Pericardium fibroblast (primary cell): ENCODE measurements around the genes GABRG1 and COMMD8.

DNA sequence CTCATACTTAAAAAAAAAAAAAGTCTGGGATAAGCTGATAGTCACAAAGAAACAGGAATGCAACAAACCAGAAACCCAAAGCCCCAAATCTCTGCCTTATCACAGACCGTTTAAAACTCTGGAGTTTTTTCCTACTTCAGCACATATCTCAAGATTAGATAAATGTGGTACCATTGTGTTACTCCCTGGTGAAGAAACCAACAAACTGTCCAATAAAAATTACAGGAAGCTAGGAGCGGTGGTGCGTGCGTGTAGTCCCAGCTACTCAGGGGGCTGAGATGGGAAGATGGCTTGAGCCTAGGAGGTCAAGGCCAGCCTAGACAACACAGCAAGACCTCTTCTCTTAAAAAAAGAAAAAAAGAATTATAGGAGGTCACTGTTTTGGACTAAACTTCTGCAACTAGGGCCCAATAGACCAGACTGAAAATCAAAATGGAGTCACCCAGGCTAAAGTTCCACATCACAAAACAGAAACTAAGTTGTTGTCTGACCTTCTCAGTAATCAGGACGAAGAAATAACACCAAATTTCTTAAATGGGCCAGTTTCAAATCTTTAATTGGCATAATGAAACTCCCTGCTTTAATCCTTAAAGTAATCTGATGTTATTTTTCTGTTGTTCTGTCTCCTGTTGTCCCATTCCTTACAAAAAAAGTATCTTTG is 51.9 kb downstream of the RBM47 start:
- RAMPAGE, long total RNA: no peak

DNA sequence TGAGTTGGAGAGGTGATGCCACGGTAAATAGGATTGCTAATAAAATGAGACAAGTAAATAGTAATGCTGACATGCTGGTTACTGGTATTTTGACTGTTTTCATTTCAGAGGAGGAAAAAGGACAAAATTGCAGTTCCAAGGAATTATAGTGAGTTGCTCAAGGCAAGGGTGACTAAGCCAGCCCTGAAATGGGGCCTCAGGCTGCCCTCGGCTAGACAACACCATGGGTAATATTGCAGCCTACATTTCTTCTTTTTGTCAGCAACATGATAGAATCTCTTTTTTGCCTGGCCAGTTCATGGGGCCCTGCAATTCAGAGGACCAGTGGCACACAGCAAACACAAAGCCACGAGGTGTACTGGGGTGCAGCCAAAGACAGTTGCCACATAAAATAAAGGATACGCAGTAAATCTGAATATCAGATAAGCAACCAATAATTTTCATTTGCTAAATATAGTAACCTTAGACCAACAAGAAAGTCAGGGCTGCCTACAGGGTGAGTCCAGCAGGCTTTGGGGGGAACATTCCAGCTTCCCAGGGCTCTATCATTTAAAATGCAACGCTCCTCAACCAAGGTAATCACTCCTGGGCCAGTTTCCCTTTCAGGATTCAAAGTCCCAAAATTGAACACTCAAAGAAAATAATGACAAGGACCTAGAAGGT is 41.8 kb downstream of the RBM47 start:
- RAMPAGE, long total RNA: no peak

- RAMPAGE, long total RNA: no peak
Measured at GRCh38 chr4:40744144-40744838, 5.5 kb upstream of the NSUN7 start.

DNA sequence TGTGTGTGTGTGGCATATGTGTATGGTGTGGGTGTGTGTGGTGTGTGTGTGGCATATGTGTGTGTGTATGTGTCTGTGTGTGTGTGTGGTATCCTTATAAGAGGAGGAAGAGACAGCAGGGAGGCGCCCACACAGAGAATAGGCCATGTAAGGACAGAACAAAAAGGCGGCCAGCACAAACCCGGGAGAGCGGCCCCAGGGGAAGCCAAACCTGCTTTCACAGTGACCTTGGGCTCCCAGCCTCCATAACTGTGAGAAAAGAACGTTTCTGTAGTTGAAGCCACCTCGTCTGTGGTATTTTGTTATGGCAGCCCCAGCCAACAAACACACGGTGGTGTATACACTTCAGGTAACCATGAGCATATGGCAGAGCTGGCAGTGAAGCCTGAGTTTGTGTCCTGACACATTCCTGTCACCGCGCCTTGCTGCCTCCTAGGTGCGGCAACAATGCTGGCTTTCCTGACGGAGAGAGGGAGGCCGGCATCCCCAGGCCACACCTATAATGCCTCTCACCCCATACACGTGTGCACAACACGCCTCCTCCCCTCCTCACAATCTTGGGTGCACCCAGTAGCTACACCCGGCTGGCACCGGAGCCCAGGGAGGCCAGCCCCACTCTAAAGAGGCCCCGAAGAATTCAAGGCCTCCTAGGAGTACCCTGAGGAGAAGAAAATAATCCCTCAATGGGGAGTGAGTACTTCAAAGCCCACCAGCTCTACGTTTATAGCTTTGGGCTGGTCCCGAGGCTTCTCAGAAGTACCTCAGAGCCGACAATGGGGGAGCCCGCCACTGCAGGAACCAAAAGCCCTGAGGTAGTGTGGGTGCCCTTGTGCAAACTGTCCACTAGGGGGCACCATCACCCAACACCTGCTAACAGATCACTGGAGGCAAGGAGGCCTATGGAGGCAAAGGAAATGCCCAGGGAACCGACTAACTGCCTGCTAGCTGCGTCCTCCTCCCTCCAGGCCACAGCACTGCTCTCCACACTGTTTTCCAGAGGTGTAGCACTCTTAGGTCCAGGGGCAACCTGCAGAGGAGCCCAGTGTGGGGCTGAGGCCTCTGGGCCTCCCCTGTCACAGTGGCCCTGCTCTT is 158.6 kb downstream of the NSUN7 start:
- RAMPAGE, long total RNA: no peak

- RAMPAGE, long total RNA: no peak
Measured at GRCh38 chr4:40970241-40971239, 220.8 kb downstream of the NSUN7 start.

GRCh38 chr4:41612475-41613238 is 74.7 kb downstream of the LIMCH1 start:
- RAMPAGE, long total RNA: no peak

GRCh38 chr4:41643979-41644960 is 104.3 kb downstream of the PHOX2B start:
- RAMPAGE, long total RNA: no peak

DNA sequence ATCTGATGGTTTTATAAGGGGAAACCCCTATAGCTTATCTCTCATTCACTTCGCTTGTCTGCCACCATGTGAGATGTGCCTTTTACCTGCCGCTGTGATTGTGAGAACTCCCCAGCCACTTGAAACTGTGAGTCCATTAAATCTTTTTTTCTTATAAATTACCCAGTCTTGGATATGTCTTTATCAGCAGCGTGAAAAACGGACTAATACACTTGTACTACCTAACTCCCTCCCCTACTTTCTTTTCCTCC is 53.3 kb upstream of the PHOX2B start:
- RAMPAGE, long total RNA: no peak

DNA sequence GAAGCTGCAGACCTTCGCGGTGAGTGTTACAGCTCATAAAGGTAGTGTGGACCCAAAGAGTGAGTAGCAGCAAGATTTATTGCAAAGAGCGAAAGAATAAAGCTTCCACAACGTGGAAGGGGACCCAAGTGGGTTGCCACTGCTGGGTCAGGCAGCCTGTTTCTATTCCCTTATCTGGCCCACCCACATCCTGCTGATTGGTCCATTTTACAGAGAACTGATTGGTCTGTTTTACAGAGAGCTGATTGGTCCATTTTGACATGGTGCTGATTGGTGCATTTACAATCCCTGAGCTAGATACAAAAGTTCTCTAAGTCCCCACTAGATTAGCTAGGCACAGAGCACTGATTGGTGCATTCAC is 647.1 kb downstream of the GABRG1 start:
- RAMPAGE, long total RNA: no peak

- RAMPAGE, long total RNA: no peak
Measured at GRCh38 chr4:46123732-46124441, at the start of gene GABRG1. GABRG1 (minus strand) TSS chr4:46124054.

- RAMPAGE, long total RNA: start-site peak on the minus strand at chr4:47463643-47463684, 411 and 513 reads in 2 replicates
Measured at GRCh38 chr4:47462920-47464045, at the start of gene COMMD8. COMMD8 (minus strand) TSS chr4:47463702.

DNA sequence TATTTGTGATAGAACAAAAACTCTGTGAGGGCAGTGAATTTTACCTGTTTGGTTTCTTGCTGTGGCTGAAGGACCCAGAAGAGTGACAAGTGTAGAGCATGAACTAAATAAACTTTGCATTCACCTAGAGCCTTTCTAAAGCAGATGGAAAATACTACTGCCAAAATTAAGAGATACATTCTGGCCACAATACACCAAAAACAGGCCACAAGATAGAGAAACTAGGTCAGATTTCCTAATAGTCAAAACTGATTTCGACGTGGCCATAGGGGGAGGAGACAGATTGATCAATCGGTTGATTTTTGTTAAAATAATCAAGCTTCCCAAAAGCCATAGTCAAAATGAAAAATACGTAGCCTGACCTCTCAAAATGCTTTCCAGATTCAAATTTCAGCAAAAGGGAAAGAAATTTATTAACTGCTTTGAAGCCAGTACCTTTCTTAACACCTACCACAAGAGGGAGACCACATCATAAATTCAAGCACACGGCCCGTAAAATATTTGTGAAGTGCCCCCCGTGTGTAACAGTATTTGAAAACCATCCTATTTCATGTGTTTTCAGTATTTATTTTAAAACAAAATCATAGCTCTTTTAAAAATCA is 132.4 kb downstream of the CORIN start:
- RAMPAGE, long total RNA: no peak

DNA sequence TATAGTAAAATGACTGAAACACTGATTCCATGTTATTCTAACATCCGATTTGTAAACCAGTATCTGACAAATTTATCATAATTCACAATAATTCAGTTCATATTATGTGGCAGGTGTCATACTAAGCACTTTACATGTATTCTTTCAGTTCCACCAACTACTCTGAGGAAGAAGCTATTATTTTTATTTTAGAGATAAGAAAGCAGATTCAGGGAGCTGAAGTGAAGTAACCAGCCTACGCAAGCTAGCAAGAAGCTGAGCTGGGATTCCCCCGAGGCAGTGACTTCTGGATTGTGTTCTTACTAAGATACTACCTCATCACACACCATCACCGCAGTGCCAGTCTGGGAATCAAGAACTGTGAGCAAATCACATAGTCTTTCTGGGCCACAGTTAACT is 1.2 kb upstream of the CORIN start:
- RAMPAGE, long total RNA: no peak

DNA sequence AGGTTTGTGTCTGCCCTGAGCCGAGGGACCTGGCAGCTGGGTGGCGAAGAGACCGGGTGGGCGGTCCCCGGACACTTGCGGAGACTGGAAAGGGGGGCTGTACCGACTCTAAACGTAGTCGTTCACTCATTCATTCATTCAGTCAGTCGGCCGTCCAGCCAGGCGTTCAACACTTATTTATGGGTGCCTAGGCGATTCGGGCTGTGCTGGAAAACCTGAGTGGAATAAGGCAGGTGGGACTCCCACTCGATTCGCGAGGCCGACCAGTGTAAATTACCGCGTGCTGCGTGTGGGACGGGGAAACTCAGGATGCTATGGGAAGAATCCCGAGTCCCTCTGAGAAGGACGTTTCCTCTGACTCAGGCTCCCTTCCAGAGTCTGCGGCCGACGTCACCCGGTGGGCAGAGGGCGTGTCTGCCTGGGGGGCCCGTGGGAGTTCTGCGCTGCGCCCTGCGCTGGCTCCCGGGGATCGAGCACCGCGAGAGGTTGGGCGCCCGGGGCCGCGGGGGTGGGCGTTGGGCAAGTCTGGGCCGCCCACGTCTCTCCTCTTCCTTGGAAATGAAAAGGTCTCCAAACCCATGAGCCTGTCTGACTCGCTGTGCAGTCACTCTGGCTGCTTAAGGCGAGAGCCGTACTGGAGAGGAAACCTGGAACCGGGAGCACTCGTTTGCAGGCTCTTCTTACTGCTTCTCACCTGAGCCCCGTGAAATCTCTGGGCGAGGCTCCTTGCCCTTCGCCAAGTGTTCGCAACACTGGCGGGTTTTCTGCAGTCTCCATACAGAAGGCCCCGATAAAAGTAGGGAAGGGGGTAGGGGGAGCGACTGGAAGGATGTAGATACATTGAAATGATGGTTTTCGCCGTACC is 544 bp downstream of the NIPAL1 start:
- RAMPAGE, long total RNA: no peak

DNA sequence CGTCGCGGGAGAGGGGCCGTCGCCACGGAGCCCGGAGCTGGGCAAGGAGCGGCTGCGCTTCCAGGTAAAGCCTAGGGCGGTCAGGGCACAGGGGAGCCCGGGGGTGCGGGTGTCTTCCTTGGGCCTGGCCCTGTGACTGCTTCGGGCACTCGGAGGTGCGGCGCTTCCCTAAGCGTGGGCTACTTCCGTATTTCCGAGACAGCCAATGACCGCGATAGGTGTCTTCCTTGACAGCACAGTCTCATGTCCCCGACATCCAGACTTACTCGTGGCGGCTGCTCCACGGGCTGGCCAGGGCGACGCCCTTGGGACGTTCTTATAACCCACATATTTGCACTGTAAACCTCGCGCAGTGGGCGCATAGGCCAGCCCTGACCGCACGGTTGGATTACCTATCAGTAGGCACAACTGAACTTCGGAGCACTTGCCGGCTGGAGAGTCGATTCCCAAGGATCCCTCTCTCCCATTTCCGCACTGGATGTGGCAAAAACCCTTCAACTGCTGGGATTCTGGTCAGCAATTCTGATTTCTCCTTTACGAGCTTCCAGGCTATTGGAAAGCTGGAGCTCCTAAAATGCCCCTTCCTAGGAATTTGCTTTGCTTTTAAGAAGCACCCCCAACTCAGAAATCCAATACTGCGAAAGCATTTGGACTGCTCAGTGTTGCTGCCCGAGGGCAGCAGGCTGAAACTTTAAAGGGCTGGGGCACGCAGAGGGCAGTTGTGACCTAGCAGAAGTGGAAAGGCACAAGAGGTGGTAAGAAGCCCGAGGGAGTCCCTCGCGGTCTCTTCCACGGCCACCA is 1.3 kb downstream of the ZAR1 start:
- RAMPAGE, long total RNA: no peak

- RAMPAGE, long total RNA: no peak
Measured at GRCh38 chr4:51844023-51845021, 1.4 kb downstream of the DCUN1D4 start.

GRCh38 chr4:51909203-51909705 is 66.3 kb downstream of the DCUN1D4 start:
- RAMPAGE, long total RNA: no peak

GRCh38 chr4:52652061-52652553 is 7.0 kb downstream of the USP46 start:
- RAMPAGE, long total RNA: no peak

- RAMPAGE, long total RNA: no peak
Measured at GRCh38 chr4:52659742-52660132, 636 bp upstream of the USP46 start.

DNA sequence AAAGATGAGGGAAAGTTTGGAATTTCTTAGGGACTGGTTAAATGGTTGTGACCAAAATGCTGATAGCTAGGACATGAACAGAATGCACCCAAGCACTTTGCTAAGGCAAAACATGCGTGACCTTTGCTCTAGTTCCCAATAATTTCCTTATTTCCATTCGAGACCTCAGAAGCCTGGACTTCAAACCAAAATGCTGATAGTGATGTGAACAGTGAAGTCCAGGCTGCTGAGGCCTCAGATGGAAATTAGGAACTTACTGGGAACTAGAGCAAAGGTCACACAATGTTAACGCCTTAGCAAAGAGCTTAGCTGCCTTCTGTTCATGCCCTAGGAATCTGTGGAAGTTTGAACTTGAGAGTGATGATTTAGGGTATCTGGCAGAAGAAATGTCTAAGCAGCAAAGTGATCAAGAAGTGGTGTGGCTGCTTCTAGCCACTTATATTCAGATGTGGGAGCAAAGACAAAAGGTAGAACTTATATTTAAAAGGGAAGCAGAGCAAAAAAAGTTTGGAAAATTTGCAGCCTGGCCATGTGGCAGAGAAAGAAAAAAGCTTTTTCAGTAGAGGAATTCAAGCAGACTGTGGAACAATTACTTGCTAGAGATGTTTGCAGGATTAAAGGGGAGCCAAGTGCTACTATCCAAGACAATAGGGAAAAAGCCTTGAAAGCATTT is 3.3 kb upstream of the USP46 start:
- RAMPAGE, long total RNA: no peak